Tongue (tissue), 2 donors: ENCODE data around the gene NRDE2.

DNA sequence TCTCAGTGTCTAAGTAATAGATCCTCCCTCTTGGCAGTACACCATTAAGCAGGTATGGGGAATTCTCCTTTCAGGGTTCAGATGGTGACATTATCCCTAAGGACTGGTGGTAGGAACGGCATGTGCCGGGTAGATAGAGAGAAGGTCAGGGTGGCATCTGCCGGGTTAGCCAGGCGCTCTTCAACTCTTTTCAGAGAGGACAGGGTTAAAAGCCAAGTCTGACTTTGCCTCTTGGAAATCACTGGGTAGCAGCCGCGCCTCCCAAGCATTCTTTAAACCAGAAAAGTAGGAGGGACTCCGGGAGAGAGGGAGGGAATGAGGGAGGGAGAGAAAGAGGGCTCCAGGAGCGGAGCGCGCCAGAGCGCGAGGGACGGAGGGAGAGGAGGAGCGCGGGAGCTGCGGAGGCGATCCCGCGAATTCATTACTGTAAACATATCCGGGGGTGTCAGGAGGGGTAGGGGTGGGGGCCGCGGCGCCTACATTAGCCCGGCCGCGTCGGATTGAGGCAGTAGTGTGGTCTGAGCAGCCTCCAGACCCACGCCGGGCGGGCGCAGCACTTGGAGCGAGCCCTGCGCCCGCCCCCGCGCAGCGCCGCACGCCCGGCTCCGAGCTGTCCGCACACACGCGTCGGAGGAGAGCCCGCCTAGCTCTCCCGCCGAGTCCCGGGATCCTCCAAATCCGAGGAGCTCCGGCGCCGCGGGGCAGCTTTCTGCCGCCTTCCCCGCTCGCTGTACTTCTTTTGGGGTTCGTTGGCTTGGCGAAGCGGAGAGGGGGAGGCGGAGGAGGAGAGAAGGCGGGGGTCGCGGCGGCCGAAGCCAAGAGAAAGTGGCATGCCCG is 3.1 kb downstream of the FLRT2 start:
- RAMPAGE, long total RNA, result no peak

DNA sequence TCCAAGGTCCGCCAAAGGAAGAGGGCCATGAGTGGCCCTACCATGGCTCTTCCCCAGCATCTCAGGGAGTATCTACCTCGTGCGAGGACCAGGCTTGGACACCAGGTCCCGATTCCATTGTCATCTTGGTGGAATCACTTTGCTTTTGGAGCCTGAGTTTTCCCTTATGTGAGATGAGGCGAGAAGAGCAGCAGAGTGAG is 358 bp upstream of the GALC start:
- RAMPAGE, long total RNA, result no peak

GRCh38 chr14:88185702-88186120 is 137.4 kb downstream of the KCNK10 start:
- RAMPAGE, long total RNA, result no peak

GRCh38 chr14:89012960-89013480 is 188.6 kb downstream of the TTC8 start:
- RAMPAGE, long total RNA, result no peak

- RAMPAGE, long total RNA, result no peak
Observed at GRCh38 chr14:89256946-89257320, 160.1 kb downstream of the FOXN3 start.

- RAMPAGE, long total RNA, result no peak
Observed at GRCh38 chr14:89365556-89365908, 51.5 kb downstream of the FOXN3 start.

- RAMPAGE, long total RNA, result no peak
Observed at GRCh38 chr14:89368381-89369523, 48.3 kb downstream of the FOXN3 start.

DNA sequence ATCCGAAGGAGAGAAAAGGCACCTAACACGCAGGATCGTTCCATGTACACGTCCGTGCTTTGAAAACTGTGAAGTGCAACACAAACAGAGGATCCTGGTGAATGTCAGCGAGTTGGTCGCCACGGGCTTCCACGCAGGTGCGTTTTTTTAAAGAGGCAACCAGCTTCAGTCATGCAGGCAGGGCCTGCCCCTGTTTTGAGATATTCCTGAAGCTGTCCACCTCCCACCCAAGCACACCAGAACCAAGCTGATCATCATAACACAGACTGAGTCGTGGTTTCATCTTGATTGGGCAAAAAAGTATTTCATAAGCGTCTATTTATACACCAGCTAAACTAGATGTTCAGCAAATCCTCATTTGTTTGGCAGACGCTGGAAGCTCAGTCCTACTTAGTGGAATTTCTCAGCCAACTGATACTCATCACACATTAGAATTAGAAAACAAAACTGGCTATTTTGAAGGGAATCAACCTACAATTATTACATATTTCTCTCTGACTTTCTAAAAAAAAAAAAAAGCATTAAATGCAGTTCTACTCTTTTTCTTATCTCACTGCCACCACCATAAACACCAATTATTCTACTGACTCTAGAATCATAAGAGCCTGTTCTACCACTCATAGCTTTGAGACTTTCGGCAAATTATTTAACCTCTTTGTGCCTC is 52.9 kb upstream of the FOXN3 start:
- RAMPAGE, long total RNA, result no peak

DNA sequence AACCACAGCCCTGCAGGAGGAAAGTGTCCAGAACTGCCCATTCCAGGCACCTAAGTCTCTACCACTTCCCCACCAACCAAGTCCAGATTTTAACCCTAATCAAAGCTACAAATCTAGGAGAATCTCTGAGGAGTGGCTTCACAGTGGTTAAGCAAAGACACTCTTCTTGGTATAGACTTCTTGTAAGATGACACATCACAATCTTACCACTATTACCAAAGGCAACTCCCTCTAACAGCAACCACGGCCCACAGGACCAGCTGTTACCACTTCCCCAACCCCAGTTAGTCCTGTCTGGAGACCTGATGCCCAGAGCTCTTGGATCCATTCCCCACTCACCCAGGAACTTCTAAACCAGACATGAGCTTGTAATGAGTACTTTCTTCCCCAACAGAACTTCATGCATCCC is 87.5 kb upstream of the FOXN3 start:
- RAMPAGE, long total RNA, result no peak

GRCh38 chr14:90331423-90332554 is at the start of gene NRDE2:
Gene NRDE2, minus strand, starts transcription at chr14:90331941.
- RAMPAGE, long total RNA, result no peak

GRCh38 chr14:90388351-90388774 is 8.5 kb upstream of the CALM1 start:
- RAMPAGE, long total RNA, result no peak

- RAMPAGE, long total RNA, result no peak
Observed at GRCh38 chr14:90439632-90440561, 43.1 kb downstream of the CALM1 start.

DNA sequence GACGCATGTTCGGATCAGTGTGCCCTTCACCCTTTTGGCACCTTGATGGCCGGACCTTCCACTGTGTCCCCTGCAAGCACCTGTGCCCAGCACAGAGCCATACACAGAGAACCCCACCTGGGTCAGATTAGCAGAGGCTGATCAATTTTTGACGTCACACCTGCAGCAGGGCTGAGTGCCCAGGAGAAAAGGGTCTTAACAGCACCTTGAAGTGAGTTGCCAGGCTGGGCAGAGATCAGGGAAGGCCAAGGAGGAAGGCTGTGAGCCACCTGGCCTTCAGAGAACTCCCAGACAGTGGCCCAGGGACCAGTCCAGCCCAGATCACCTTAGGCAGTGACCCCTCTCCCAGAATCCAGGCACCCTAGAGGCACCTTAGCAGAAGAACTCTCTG is 114.5 kb downstream of the CALM1 start:
- RAMPAGE, long total RNA, result no peak

GRCh38 chr14:90512543-90513140 is 115.8 kb downstream of the CALM1 start:
- RAMPAGE, long total RNA, result no peak

GRCh38 chr14:90536535-90537315 is 139.9 kb downstream of the CALM1 start:
- RAMPAGE, long total RNA, result no peak

- RAMPAGE, long total RNA, result no peak
Observed at GRCh38 chr14:90788000-90788494, 28.2 kb downstream of the TTC7B start.

- RAMPAGE, long total RNA, result no peak
Observed at GRCh38 chr14:90815041-90816078, 870 bp downstream of the TTC7B start.

DNA sequence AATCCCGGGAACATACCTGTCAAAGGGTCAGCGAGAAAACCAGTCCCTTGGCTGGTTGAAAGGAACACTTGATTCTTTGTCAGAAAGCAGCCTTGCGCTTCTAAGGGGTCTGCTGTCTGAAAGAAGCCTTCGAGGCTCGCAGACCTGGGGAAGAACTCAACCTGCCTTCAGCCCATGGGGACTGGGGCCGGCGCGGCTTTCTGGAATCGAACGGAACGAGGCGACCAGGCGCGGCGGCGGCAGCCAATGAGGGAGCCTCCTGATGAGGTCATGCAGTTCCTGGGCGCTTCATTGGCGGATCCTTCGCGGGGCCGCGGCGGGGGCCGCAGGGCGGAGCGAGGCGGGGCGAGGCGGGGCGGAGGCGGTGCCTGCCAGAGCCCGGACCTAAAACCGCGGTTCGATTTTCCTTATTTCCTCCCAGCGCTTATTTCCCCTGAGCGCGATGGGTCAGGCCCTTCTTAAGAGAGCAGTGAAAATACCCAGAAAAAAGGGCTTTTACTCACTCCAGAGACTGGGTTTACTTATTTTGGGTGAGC is 11.8 kb upstream of the TTC7B start:
- RAMPAGE, long total RNA, result no peak

- RAMPAGE, long total RNA, result no peak
Observed at GRCh38 chr14:90933729-90934582, 117.7 kb upstream of the TTC7B start.

- RAMPAGE, long total RNA, result no peak
Observed at GRCh38 chr14:91087599-91088061, 26.2 kb upstream of the DGLUCY start.